LUHMES (cell line): ENCODE data around the gene SFMBT1.

GRCh38 chr3:52449874-52450462 lies 3.9 kb downstream of the TNNC1 start:
- PRO-cap, result no peak

DNA sequence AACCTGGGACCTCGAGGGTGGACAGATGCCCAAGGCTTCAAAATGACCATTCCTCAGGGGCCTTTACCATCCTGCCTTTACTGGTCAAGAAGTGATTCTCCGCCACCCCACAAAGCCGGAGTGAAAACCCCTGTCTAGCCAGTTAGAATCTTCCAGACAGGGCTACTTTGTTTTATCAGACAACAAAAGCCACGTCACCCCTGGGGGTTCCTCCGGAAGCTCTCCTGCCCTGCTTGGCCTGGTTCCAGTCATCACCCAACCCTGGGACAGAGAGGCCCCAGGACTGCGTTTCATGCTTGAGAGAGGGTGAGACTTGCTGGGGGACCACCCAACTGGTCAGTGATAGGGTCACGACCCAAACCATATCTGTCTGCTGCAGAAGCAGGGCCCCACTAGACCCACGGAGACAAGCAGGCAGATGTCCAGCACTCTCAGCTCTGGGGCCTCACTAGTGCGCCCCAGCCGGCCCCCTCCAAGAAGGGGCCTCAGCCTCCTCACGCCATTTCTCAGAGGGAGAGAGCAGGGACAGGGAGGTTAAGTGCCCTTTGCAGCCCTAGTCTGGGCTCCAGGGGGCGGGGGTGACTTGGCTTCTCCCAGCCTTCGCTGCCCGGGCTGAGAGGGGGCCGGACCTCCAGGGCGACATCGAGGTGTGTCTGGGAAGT lies 1.1 kb downstream of the NT5DC2 start:
- PRO-cap, result no peak

DNA sequence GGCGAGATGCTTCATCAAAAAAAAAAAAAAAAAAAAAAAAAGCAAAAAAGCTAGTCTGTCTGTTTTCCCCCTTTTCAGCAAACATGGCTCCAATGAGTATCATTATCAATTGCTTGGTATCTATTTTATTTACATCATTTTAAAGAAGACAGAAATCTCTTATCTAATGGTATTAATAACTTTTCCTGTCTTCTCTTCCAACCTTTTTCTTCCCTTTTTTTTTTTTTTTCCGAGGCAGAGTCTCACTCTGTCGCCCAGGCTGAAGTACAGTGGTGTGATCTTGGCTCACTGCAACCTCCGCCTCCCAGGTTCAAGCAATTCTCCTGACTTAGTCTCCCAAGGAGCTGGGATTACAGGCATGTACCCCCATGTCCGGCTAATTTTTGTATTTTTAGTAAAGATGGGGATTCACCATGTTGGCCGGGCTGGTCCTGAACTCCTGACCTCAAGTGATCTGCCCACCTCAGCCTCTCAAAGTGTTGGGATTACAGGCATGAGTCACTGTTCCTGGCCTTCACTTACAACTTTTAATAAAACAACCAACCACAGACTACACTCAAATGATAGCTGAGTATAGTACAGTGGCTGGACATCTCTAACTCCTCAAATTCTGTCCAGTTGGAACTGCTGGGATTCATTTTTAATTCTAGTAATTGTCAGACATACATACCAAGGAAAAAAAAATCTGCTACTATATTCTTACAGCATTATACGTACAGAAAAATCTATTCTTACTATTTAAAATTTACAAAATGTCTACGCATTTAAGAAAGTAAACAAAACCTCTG lies 71.3 kb upstream of the GNL3 start:
- PRO-cap, result no peak

GRCh38 chr3:52691164-52692257 lies 5.7 kb downstream of the GNL3 start:
- PRO-cap, result no peak

DNA sequence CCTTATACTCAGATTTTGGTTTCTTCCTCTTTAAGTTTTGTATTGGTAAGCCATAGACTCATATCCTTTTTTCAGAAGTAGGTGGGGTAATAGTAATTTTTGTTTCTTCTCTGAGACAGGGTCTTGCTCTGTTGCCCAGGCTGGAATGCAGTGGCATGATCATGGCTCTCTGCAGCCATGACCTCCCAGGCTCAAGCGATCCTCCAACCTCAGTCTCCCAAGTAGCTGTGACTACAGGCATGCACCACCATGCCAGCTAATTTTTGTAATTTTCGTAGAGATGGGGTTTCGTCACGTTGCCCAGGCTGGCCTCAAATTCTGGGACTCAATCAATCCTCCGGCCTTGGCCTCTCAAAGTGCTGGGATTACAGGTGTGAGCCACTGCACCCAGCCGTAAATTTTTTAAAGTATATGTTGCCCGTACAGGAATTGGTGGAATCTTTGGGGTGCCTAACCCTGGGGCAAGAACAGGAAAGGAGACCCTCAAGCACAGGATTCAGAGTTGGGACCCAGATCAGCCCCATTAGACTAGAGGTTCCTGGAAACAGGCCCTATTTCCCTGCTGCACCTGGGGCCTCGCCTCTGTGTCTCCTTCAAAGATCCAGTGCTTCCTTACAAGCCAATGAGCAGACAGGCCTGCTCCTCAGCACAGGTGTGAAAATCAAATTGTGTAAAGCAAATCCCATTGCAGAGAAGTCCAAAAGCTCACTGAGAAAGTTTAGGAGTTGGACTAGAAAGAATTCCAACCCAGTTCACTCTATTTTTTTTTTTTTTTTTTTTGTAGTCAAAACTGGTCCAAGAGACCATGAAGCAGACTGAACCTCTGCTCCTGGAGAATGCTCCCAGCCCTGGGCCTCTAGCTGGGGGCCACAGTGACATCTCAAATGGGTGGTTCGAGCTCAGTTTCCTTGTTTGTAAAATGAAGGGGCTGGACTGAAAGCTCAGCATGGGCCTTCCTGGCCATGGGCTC lies 17.9 kb downstream of the ITIH3 start:
- PRO-cap, result no peak

DNA sequence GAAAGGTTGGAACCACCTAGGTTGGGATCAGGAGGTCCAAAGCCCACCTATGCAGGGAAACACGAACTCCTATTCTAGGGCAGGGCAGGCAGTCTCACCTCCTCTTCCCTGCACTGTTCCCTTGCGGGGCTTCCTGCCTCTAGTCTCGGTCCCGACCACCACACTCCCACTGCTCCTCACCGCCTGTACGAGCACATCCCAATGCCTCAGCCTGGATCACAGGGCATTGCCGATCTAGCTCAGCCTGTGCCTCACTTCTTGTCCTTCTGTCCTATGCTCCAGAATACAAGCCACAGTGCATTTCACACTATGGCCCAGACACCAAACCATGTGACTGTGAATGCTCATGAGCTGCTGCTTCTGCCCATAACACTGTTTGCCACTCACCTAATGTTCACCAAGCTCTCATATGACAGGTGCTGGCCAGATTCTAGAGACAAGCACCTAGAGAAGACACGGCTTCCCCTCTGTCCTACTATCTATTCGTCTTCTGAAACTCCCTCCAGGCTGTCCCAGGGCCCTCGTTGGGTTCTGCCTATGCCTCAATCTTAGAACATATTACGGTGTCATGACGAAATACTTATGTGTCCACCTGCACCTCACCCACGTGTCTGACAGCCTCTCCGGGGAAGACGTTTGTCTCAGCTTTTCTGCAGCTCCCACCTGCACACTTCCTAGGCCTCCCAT lies 6.8 kb upstream of the MUSTN1 start:
- PRO-cap, result no peak

DNA sequence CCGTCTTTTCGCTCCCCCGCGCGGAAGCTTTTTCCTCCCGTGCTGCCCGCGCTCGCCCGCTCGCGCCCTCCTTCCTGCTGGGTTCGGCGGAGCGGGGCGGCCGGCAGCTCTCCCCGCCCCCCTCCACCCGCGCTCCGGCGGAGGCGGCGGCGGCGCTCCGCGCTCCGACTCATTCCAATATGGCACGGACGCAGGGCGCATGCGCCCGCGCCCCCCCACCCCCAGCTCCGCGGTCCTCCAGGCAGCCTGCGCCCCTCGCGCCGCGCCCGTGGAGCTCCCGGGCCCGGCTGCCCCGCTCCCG lies at the start of gene SFMBT1:
Gene SFMBT1, minus strand, starts transcription at position 181 of the 301 bp plus-strand sequence.
- PRO-cap, result bidirectional peak, plus-strand start at position 243 of the sequence, minus-strand start at position 182 of the sequence

DNA sequence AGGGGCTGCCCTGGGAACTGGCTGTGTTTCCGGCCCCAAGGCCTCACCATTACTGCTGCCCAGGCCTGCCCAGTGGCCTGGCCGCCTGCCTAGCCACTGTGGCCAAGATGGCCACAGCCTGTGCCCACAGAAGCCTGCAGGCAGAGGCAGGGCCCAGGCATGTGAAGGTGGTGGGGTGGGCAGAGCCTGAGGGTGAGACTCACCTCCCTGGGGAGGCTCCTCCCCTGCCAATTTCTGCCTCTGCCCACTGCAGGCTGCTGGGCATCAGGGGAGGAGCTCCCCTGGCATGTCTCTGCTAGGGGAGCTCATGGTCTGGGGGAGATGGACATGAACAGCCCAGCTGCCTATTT lies 6.0 kb upstream of the PRKCD start:
- PRO-cap, result no peak

DNA sequence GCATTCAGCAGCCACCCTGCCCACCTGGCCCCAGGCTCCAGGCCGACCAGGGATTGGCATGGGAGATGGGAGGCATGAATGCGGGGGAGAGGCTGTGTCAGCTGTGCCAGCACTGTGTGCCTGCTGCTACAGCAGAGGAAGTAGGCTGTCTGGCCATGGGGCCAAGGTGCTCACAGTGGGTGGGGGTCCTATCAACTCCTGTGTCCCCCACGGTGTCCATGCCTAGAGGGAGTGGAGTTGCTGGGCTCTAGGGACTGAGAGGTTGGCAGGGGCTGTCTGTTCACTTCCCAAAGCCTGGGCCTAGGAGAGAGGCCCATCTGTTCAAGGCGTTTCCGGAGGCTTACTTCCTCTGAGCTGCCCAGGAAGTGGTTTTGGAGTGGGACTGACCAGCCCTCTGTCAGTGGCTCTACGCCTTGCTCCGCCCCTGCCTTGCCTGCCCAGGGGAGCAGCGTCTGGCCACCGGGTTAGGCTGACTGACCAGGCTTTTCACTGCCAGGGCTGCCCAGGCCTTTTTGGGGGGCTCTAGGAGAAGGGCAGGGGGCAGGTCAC lies 5.9 kb downstream of the PRKCD start:
- PRO-cap, result no peak

DNA sequence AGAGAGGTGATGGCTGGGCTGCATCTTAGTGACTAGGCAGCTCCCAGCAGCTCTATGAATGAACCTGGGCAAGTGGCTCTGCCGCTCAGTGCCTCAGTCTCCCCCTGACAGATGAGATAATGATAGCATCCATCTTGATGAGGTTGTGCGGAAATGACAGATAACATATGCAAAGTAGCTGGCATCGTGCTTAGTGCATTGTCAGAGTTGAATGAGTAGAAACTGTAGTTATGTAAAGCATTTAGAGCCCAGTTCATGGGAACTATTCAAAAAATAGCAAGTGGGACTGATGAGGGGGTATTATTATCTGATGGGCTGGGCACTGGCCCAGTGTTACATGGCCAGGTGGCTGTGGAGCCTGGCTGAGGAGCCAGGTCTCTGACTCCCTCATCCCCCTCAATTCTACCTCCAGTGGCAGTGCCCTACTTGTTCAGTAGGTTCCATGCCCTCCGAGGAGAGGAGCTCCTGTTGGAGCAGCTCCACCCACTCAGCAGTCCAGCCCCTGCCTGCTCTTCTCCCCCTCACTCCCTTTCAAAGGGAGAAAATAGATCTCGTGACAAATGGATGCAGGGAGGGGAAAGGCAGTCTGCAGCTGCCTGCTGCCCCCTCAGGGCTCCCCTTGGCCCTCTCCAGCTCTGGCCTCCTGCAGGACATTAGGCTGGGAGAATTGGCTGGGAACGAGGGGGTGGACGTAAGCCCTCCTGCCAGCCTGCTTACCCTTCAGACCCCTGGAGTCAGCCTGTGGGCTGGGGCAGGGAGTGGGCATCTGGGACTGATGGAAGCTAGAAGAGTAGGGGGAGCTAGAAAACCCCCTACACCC lies 6.7 kb downstream of the PRKCD start:
- PRO-cap, result no peak

DNA sequence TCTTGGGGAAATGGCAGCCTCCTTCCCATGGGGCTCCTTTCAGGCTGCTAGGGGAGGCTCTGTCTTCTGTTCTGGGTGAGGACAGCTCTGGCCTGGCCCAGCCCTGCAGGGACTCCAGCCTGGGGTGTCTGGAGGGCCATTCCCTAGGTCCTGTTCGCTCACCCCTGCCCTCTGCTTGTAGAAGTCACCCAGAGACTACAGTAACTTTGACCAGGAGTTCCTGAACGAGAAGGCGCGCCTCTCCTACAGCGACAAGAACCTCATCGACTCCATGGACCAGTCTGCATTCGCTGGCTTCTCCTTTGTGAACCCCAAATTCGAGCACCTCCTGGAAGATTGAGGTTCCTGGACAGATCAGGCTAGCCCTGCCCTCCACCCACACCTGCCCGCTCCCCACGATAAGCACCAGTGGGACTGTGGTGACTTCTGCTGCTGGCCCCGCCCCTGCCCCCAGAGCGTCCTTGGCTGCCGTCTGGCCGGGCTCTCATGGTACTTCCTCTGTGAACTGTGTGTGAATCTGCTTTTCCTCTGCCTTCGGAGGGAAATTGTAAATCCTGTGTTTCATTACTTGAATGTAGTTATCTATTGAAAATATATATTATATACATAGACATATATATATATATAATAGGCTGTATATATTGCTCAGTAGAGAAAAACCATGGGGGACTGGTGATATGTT lies 31.1 kb downstream of the PRKCD start:
- PRO-cap, result no peak

GRCh38 chr3:53193945-53194442 lies 33.0 kb downstream of the PRKCD start:
- PRO-cap, result bidirectional peak, plus-strand start at chr3:53194328, minus-strand start at chr3:53194316

- PRO-cap, result no peak
Measured at GRCh38 chr3:53227855-53228539, 27.8 kb downstream of the TKT start.

DNA sequence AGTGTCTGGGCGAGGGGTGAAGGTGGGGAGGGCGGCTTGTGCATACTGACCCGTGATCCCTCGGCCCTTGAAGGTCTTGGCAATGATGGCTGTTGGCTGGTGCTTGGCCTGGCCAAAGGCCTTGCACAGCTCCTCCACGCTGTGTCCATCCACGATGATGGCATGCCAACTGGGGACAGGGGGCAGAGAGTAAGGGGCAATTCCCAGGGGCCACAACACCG lies 22.8 kb downstream of the TKT start:
- PRO-cap, result no peak

DNA sequence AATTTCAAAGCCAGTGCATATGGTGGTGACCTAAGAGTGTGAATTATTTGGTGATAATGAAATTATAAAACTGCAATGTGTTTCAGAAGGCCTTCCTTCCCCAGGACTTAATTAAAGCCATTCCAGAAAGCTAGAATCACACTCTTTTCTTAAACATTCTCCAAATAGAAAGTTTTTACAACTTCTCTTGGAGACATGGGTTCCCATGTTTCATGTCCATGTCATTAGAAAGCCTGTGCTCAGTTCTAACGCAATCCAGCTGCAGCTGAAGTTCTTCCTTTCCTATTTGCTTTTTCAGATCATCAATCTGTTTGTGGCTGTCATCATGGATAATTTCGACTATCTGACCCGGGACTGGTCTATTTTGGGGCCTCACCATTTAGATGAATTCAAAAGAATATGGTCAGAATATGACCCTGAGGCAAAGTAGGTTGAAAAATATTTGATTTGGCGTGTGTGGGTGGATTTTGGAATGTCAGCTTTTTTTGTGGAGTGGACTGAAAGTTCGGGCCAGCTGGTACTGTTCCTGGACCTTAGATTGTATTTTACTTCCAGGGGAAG lies 69.8 kb downstream of the CHDH start:
- PRO-cap, result no peak

- PRO-cap, result no peak
Measured at GRCh38 chr3:53806357-53807028, 39.7 kb downstream of the CHDH start.

- PRO-cap, result no peak
Measured at GRCh38 chr3:54967698-54968579, 40.1 kb upstream of the LRTM1 start.

- PRO-cap, result no peak
Measured at GRCh38 chr3:56408941-56409305, 59.3 kb downstream of the ERC2 start.

- PRO-cap, result no peak
Measured at GRCh38 chr3:56681050-56681582, 1.9 kb downstream of the TASOR start.

- PRO-cap, result no peak
Measured at GRCh38 chr3:56722240-56722486, 39.1 kb upstream of the TASOR start.